AG09309 (cell line): Measurements from ENCODE around the genes ADGRL4 and GNG5.

DNA sequence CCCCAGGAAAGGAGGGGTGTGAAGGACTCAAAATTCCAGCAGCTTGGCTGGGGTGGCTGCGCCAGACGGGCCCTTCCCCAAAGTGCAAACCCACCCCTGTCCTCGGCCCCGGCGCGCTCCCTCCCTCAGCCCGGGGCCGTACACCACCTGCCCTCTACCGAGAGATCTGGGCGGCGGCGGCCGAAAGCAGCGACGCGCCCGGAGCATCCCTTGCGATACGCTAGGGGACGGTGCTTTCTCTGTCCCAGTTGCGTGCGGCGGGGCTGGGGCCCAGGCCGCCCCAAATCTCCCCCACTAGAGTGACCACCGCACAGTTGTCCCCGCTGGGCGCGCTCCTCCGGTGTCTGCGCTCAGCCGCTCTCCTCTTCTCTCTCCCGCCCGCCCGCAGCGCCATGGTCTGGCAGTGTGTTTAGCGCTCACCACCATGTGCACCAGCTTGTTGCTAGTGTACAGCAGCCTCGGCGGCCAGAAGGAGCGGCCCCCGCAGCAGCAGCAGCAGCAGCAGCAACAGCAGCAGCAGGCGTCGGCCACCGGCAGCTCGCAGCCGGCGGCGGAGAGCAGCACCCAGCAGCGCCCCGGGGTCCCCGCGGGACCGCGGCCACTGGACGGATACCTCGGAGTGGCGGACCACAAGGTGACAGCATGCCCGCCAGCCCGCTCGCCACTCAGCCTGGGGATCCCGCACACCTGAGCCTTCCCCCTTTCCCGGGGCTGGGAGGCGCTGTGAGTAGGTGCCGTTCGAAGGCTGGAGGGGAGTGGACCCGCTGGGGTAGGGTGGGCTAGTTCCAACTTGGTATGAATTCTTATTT lies 1.0 kb downstream of the ST6GALNAC5 start:
- RRBS, result 3% methylated on average over 11 of the region's 65 CpGs

DNA sequence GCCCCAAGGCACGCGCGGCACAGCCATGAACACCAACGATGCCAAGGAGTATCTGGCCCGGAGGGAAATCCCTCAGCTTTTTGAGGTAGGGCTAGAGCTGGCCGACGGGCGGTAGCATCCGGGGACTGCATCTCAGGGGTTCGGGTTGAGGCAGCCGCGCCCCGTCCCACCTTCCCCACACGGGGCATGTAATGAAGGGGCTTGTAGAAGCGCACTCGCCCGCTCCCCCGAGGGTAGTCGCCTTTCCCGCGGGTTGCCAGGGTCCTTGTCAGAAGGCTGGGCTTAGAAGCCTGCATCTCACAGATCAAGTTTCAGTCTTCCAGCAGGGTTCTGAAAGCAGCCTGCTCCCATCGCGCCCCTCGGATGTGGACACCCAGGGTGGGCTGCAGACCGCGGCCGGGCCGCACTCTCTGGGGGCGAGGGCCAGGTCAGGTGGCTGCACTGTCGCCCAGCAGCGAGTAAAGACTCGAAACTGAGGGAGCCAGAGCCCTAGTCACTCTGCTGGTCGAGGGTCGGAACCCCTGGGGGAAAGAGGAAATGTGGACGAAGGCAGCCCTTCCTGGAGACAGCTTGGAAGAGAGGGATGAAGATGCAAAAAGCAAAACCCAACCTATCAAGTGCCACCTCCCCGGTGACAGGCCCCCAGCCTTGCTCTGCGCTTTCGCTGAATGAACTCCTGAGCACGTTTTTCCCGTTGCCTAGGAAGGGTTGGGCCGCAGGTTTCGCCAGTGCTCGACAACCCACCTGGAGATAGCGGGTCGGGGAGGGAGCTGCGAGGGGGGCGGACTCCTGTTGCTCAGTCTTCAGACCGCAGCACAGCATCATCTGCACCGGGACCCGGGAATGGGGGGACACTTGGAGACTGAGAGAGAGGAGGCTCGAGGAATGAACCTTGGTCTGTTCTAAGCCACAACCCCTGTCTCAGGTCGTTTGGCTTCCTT lies 740 bp downstream of the AK5 start:
- RRBS, result 1% methylated on average over 9 of the region's 52 CpGs

DNA sequence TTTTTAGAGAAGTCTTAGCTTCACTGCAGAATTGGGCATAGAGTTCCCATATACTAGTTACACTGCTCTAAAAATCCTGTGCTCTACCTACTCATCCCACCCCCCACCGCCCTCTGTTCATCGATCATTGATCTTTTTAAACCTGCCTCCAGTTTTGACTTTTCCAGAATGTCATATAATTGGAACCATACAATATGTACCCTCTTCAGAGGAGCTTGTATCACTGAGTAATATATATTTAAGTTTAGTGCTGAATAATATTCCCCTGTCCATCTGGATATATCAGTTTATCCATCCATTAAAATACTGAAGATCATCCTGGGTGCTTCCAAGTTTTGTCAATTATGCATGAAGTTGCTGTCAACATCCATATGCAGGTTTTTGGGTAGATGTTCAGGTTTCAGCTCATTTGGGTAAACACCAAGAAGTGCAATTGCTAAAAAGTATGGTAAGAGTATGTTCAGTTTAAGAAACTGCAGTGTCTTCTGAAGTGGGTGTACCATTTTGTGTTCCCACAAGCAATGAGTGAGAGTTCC lies 124.6 kb downstream of the ZZZ3 start:
- RRBS, result no CpG with 5 or more reads among the region's 2 CpGs

DNA sequence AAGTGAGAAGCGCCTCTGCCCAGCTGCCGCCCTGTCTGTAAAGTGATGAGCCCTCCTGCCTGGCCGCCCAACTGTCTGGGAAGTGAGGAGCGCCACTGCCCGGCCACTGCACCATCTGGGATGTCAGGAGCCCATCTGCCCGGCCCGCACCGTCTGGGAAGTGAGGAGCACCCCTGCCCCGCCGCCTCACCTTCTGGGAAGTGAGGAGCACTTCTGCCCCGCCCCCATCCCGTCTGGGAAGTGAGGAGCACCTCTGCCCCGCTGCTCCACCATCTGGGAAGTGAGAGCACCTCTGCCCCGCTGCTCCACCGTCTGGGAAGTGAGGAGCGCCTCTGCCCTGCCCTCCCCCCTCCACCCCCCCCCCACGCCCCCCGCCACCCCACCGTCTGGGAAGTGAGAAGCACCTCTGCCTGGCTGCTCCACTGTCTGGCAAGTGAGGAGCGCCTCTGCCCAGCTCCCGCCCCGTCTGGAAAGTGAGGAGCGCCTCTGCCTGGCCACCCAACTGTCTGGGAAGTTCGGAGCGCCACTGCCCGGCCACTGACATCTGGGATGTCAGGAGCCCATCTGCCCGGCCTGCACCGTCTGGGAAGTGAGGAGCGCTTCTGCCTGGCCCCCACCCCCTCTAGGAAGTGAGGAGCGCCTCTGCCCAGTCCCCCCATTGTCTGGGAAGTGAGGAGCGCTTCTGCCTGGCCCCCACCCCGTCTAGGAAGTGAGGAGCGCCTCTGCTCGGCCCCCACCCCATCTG lies 4.5 kb upstream of the ZZZ3 start:
- RRBS, result no CpG with 5 or more reads among the region's 34 CpGs

- RRBS, result no CpG with 5 or more reads among the region's 9 CpGs
Observed at GRCh38 chr1:77889650-77890246, 1.3 kb downstream of the NEXN start.

- RRBS, result no CpG with 5 or more reads among the region's 5 CpGs
Observed at GRCh38 chr1:77933172-77933724, 44.8 kb downstream of the NEXN start.

DNA sequence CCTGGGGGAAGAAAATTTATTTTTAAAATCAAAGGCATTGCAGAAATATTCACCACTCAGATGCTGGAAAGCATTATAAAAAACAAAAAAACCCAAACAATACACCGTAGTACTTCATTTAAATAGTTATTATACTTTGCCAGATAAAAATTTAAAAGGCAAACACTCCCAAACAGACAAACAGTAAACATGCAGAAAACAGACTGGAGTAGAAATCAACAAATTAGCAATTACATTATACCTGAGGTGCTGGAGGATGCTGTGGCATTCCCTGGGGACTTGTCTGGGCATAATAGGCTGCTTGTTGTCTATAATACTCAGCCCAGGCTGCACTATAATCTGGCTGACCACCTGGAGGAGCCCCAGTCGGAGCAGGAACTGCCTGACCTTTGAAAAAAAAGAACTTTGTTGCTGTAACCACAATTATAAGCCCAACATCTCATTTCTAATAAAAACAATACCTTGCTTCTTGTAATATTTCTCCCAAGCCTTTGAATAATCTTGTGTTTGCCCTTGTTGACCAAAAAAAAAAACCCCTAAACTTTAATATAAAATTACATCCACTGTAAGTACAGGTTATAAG lies 29.9 kb downstream of the FUBP1 start:
- RRBS, result no CpG with 5 or more reads among the region's 2 CpGs

GRCh38 chr1:77983245-77984265 lies 4.7 kb upstream of the FUBP1 start:
- RRBS, result no CpG with 5 or more reads among the region's 11 CpGs

DNA sequence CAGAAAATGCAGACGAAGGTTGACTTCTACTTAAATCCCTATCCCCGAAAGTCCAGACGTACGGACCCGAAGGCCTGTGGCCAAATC lies 308 bp upstream of the GIPC2 start:
- RRBS, result no CpG with 5 or more reads among the region's 5 CpGs

DNA sequence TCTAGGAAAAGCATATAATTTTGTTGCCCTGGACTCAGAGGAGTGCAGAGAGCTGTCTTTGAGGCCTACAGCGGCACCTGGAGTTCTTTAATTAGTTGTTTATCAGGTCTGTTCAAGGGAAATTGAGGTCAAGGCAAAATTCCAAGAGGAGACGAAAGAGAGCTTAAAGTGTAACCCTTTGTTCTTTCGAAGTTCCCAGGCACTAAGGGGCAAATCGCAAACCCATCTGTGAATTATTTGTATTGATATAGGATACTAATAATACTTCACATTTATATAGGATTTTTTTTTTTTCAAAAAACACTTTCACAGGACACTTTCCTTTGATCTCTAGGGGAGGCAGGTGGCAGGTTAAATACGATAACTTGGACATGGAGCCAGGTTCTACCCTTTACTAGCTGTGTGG lies 1.5 kb downstream of the GIPC2 start:
- RRBS, result no CpG with 5 or more reads among the region's 5 CpGs

DNA sequence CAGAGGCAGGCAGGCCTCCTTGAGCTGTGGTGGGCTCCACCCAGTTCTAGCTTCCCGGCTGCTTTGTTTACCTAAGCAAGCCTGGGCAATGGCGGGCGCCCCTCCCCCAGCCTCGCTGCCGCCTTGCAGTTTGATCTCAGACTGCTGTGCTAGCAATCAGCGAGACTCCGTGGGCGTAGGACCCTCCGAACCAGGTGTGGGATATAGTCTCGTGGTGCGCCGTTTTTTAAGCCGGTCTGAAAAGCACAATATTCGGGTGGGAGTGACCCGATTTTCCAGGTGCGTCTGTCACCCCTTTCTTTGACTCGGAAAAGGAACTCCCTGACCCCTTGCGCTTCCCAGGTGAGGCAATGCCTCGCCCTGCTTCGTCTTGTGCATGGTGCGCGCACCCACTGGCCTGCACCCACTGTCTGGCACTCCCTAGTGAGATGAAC lies 155.6 kb downstream of the ADGRL4 start:
- RRBS, result no CpG with 5 or more reads among the region's 22 CpGs

- RRBS, result 7% methylated on average over 4 of the region's 36 CpGs
Observed at GRCh38 chr1:79006498-79007013, at the start of gene ADGRL4. Gene ADGRL4 (minus strand): TSS chr1:79006730.

DNA sequence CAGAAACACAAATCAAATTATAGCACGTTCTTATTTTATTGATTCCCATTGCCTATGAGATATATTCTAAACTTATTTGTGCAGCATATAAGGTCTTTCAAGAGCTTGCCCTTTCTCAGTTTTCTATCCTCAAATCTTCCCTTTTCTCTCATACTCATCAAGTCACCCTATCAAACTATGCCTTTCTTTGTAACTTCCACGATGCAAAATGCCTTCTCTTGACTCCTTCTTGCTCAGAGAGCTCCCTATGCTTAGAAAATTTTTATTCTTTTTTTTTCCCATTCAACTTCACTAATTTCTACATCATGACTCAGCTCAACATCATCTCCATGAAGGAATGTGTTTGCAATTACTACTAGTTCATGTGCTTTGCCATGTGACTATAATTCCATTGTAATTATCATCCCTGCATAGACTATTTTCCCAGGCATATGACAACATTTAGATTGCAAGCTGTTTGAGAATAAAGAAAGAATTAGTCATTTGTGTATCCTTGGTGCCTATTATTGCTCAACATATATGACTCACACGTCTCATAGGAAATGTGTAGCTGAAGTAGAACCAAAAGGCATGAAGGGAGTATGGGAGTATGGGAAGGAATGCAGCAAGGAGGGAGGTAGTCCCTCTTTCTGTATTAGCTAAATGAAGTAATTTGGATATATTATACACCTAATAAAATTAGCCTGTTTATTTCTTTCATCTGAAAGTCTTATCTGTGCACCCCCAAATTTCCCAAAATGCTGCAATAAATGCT lies 316.6 kb upstream of the ADGRL4 start:
- RRBS, result no CpG with 5 or more reads among the region's 3 CpGs

GRCh38 chr1:81426163-81426685 lies 374.5 kb upstream of the ADGRL2 start:
- RRBS, result 25% methylated on average over 3 of the region's 8 CpGs

- RRBS, result 27% methylated on average over 9 of the region's 33 CpGs
Observed at GRCh38 chr1:83860269-83860876, 138.6 kb downstream of the TTLL7 start.

DNA sequence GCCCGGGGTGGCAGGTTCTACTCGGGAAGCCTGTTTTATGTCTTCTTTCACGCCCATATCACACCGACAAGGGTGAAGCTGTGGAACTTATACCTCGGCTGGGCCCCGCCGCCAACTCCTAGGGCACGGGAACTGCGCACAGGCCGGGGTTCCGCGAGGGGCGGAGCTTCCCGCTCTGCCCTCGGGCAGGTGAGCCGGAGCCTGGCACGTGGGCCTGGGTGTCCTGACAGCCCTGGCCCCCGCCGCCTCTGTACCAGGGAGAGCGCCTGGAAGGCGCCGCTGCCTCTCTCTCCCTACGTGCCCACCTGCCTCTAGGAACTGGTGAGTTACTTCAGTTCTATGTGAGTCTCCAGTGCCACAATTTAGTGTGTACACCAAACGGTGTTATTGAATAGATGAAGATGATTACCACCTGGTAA lies 138.0 kb downstream of the TTLL7 start:
- RRBS, result 11% methylated on average over 7 of the region's 24 CpGs

GRCh38 chr1:84278802-84279626 lies 22.5 kb upstream of the SAMD13 start:
- RRBS, result no CpG with 5 or more reads among the region's 8 CpGs

- RRBS, result no CpG with 5 or more reads among the region's 4 CpGs
Observed at GRCh38 chr1:84365555-84366395, 32.5 kb upstream of the DNASE2B start.

DNA sequence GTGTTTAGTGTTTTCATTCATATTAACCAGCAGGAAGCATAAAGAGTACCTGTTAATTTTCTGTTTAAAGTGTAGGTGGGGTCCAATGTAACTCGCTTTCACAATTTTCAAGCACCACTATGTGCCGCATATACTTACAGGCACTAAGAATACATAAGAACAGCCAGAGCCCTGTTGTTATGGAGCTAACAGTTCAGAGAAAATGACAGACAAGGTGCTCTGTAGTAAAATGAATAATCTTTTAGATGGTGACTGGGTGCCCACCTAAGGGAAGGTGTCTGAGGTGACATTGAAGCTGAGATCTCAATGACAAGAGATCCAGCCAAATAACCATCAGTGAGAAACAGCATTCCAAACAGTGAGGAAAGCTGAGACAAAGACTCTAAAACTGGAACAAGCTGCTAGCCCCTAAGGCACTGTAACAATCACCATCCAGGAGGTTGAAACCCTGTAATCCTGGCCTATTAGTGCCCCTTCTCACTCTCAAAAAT lies 2.5 kb upstream of the SPATA1 start:
- RRBS, result no CpG with 5 or more reads among the region's 2 CpGs

DNA sequence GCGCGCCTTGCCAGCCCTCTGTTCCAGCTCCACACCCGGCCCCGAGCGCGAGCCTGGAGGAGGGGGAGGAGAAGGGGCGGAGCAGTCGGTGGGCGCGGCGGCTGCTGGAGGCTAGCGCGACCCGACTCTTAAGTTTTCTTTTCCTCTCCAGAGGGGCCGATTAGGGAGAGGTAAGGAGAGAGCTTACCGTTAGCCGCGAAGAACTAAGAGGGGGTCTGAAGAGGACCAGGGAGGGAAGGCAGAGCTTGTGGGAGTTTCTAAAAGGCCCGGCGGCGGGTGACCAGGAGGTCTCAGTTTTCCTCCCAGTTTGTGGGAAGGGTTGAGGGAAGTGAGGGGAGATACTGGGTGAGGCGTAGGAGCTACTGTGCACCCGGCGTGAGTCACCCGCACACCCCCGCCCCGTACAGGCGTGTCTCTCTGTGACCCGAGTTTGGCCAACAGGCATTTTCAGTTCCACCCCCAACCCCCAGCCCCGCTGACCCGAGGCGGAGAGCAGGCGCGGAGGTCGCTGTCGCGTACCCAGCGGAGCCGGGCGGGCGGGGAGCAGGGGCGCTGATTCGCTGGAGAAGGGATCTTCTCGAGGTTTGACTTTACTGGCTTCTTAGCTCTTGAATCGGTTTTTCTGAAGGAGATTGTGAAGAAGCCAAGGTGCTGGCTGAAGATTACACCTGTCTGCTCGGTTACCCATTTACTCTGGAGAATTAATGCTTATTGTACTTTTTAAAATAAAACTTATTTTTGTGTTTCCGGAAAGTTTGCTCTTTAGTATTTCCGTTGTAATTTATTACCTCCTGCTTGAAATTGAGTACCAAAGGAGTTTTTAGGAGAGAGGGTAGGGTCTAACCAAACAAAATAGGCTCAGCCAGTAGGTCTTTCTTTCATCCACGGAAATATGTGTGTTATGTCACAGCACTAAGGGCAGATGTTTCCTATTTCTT lies at the start of gene GNG5:
GNG5 (minus strand) TSS at position 333 of the 938 bp plus-strand sequence.
- RRBS, result 4% methylated on average over 5 of the region's 49 CpGs